Testis (tissue), 5 donors: ENCODE data around the gene ATXN7.

- PRO-cap, 3 experiments, result no peak in any of the 3 experiments
- RAMPAGE, long total RNA, 2 experiments, result no peak in any of the 2 experiments
- RRBS, result no CpG with 5 or more reads among the region's 4 CpGs
Observed at GRCh38 chr3:58657503-58657903, 9.1 kb downstream of the FAM3D start.

DNA sequence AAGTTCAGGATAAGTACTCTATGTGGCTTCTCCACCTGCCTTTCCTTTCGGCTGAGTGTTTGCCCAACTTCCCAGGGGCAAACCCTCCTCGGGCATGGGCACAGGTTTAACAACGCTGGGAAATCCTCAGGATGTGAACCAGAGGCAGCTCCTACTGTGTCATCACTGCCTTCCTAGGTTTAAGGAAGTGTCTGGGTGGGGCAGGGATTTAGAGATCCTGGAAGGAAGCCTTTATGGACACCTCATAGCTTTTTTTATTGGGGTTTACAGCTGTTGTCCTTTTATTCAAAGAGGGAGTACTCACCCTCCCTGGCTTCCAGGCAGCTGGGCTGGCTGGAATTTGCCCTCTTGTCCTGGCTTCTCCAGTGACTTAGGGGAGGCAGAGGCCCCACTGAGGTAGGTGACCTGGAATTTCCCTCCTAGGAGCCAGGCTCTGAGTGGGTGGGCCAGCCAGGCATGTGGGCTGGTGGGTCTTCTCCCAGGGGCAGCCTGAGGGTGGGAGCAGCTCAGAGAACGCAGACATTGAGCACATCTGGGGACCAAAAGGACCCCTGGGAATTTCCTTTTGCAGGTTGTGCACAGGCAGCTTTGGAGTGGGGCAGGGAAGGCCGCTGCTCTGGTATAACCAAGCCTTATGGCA lies 13.5 kb upstream of the FAM3D start:
- PRO-cap, 3 experiments, result no peak in any of the 3 experiments
- RAMPAGE, long total RNA, 2 experiments, result no peak in any of the 2 experiments
- RRBS, result no CpG with 5 or more reads among the region's 5 CpGs

GRCh38 chr3:59551598-59552165 lies 501.9 kb upstream of the CFAP20DC start:
- PRO-cap, 3 experiments, result no peak in any of the 3 experiments
- RAMPAGE, long total RNA, 2 experiments, result no peak in any of the 2 experiments
- RRBS, result no CpG with 5 or more reads among the region's 4 CpGs

GRCh38 chr3:60224060-60224578 lies 1027.1 kb downstream of the FHIT start:
- PRO-cap, 3 experiments, result no peak in any of the 3 experiments
- RAMPAGE, long total RNA, 2 experiments, result no peak in any of the 2 experiments
- RRBS, result no CpG with 5 or more reads among the region's 7 CpGs

DNA sequence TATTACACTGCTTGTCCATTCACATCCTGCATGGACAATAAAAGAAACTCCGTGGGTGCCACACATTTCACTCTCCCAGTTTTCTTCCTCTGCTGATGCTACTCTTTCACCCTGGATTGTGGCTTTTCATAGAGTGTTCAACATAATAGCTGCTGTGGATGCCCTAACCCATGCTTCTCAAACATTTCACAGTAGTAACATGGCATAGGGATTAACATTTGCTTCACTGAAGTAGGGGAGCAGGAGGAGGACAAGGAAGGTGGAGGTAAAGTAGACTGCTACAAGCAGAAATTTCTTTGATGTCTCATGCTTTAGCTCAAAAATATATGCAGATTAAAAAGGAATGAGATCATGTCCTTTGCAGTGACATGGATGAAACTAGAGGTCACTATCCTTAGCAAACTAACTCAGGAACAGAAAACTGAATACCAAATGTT lies 993.9 kb downstream of the FHIT start:
- PRO-cap, 3 experiments, result no peak in any of the 3 experiments
- RAMPAGE, long total RNA, 2 experiments, result no peak in any of the 2 experiments
- RRBS, result no CpG with 5 or more reads among the region's 1 CpG

- PRO-cap, 3 experiments, result no peak in any of the 3 experiments
- RAMPAGE, long total RNA, 2 experiments, result no peak in any of the 2 experiments
- RRBS, result no CpG with 5 or more reads among the region's 5 CpGs
Observed at GRCh38 chr3:60426613-60427073, 824.6 kb downstream of the FHIT start.

DNA sequence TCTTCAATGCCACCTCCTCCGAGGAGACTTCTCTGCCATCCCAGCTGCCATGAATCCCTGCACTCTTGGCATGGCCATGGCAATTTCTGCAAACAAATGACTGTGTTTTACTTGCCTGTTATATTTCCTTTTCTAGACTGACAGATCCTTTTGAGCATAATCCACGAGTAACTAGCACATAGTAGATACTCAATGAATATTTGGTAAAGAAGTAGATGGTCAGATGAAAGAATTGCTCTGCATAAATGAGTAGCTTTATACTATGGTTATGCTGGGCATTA lies 446.5 kb downstream of the FHIT start:
- PRO-cap, 3 experiments, result no peak in any of the 3 experiments
- RAMPAGE, long total RNA, 2 experiments, result no peak in any of the 2 experiments
- RRBS, result no CpG with 5 or more reads among the region's 2 CpGs

GRCh38 chr3:60964018-60964545 lies 287.2 kb downstream of the FHIT start:
- PRO-cap, 3 experiments, result no peak in any of the 3 experiments
- RAMPAGE, long total RNA, 2 experiments, result no peak in any of the 2 experiments
- RRBS, result no CpG with 5 or more reads among the region's 2 CpGs

DNA sequence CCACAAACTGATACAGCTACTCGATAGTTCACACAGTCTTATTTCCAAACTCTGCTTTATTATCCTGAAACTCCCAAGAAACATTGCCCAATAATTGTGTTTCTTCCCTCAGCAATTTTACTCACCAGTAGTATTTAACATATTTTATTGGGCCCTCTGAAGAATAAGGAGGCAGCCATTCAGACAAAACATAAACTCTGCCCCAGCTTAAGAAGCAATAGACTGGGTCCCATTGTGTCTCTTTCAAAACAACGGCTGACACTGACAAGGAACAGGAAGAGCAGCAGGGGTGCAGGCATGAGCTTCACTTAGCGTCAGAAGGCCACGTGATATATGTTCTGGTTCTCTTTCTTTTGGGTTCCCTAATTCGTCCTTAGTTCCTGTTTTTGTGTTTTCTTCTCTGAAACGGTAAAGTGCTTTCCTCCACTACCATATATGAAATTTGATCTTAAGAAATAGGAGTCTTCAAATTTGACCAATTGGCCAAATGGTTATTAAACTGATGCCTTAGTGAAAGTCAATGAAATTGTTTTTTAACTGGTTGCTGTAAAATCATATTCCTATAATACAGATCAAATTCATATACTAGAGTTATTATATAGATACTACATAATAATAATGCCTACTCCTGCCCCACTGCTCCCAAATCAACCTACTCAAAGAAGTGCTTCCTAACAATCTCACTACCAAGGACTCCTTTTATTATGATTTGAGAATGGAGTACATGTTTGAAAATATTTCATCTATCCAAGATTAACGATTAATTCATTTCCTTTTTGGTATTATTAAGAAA lies 242.1 kb downstream of the FHIT start:
- PRO-cap, 3 experiments, result peak in 2 of 3 experiments; most common minus-strand start position 263 of the sequence (in 2)
- RAMPAGE, long total RNA, 2 experiments, result no peak in any of the 2 experiments
- RRBS, result no CpG with 5 or more reads among the region's 7 CpGs

DNA sequence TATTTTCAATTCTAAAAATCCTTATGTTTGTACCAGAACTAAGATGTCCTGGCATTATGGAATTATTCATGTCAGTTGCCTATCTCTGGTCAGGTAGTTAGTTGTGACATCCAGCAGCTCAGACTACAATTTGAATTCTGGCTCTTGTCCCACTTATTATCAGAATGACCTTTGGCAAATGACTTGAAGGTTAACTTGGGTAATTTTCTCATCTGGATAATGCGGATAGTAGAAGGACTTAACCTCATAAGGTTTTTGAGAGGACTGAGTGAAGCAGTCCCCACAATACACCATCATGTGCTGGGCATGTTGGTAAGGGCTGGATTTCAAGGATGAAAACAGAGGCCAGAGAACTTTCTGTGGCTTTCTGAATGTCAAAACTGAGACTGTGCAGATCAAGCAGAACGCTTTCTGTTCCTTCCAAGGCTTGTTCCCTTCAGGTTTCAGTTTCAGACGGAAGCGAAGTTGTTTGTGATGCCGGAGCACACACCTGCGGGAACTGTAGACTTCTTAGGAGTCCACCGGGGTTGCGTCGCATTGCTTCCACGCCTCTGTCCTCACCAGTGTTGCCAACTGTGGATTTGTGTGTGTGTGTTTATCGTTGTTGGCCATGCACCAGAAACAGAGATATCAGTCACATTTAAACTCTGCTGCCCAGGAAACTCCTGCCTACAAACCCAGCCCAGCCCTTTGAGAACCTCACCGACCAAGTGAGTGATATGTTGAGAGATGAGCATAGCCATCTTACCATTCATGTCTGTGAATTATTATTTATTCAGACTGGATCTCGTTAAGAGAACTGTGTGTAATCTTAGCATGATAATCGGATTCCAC lies 76.0 kb downstream of the PTPRG start:
- PRO-cap, 3 experiments, result peak in 3 of 3 experiments; most common plus-strand start position 377 of the sequence (in 1); most common minus-strand start position 299 of the sequence (in 2)
- RAMPAGE, long total RNA, 2 experiments, result no peak in any of the 2 experiments
- RRBS, result 92% methylated on average over 2 of the region's 14 CpGs

DNA sequence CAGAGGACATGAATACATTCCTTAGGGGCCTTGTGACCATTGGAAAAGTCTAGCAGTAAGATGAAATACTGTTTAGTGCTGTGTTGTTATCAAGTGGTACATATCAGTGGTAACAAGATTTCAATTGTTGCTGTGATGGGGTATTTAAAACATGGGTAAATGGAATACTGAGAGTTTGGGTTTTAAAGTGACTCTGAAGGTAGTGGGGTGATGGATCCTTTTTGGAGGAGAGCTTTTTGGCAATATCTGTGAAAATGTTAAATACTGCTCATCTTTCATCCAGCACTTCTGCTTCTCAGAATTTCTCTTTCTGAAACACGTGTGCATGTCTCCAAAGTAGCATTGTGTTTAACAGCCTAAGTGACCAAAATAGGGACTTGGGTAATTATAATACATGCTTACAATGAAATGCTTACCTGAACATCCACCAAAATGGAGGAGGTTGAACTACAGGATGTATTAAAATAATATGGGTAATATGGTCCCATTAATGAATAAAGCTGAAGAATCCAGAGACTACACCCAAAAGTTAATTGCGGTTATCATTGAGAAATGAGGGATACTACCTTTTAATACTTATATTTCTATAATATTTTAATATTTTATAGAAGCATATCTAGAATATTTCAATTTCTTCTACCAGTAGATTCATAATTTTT lies 195.4 kb downstream of the PTPRG start:
- PRO-cap, 3 experiments, result no peak in any of the 3 experiments
- RAMPAGE, long total RNA, 2 experiments, result no peak in any of the 2 experiments
- RRBS, result no CpG with 5 or more reads among the region's 2 CpGs

GRCh38 chr3:61807651-61808395 lies 246.5 kb downstream of the PTPRG start:
- PRO-cap, 3 experiments, result peak in 2 of 3 experiments; most common plus-strand start chr3:61808053 (in 1); most common minus-strand start chr3:61807931 (in 2)
- RAMPAGE, long total RNA, 2 experiments, result no peak in any of the 2 experiments
- RRBS, result no CpG with 5 or more reads among the region's 9 CpGs

DNA sequence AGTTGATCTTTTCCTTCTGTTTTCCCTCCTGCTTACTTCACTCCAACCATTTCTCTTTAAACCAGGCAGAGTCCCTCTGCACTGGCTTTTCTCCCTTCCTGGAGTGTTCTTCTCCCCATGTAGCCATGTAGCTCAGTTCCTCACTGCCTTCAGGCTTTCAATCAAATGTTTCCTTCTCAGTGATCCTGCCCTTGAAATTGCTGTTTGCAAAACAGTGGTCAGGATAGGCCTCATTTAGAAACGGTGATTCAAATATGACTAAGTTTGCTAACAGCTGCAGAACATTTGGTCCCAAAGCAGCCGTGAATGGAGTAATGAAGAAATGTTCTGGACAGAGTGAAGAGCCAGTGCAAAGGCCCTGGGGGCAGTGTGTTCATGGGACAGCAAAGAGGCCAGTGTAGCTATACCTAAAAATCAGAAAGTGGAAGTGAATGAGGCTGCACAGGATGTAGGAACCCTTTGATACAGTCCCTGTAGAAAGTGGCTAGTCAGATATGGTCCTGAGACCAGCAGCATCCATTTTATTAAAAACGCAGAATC lies 168.9 kb upstream of the C3orf14 start:
- PRO-cap, 3 experiments, result no peak in any of the 3 experiments
- RAMPAGE, long total RNA, 2 experiments, result no peak in any of the 2 experiments
- RRBS, result no CpG with 5 or more reads among the region's 3 CpGs

- PRO-cap, 3 experiments, result no peak in any of the 3 experiments
- RAMPAGE, long total RNA, 2 experiments, result no peak in any of the 2 experiments
- RRBS, result no CpG with 5 or more reads among the region's 6 CpGs
Observed at GRCh38 chr3:62161294-62161869, 157.4 kb upstream of the C3orf14 start.

DNA sequence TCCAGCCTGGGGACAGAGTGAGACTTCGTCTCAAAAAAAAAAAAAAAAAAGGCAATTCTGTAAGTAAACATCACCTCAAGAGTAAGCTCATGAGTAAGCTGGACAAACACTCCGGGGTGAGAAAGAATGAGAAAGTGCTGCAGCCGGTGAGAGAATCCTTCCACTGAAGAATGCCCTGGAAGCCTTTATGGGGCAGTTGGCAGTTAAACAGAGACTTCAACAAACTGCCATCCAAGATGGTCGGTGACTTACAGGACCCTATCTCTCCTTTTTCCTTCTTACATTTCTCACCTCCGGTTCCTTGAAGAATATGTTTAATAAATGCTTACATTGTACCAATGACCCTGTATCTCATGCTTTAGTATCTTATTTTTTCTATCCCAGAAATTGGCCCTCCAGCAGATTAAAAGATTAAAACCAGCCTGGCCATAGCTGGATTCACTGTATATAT lies 7.2 kb downstream of the C3orf14 start:
- PRO-cap, 3 experiments, result peak in 3 of 3 experiments; most common plus-strand start position 234 of the sequence (in 3); most common minus-strand start position 160 of the sequence (in 1)
- RAMPAGE, long total RNA, 2 experiments, result start-site peak on the plus strand in 1 of 2 experiments, centred at position 230 of the sequence, 25 reads per replicate; start-site peak on the minus strand in 1 of 2 experiments, centred at position 176 of the sequence, 19 reads per replicate
- RRBS, result no CpG with 5 or more reads among the region's 5 CpGs

DNA sequence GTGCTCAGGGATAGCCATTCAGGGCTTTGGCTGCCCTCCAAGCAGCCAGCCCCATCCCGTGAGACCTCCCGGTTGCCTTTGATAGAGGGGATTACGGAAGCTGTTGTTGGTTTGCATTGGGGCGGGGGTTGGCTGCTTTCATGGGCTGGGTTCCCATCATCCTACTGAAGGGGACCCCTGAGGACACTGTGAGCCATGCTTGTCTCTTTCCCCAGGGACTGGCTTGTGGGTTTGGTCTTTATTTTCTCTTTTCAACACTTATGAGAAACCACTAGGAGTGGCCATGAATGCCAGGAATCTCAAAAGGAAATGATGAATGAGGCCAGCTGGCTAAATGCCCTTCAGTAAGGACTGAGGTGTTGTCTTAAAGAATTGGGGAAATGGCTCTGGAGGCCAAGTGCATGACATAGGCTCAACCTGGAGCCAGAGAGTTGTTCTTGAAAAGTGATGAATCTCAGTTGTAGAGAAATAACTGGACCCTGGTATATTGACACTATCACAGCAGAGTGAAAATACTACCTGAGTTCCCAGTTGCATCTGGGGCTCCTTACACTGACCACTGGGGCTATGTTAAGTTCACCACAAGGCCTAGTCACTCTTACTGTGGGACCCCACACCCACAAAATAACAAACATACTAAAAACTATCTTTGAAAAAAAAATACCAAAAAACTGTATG lies 234.4 kb upstream of the FEZF2 start:
- PRO-cap, 3 experiments, result no peak in any of the 3 experiments
- RAMPAGE, long total RNA, 2 experiments, result no peak in any of the 2 experiments
- RRBS, result no CpG with 5 or more reads among the region's 4 CpGs

DNA sequence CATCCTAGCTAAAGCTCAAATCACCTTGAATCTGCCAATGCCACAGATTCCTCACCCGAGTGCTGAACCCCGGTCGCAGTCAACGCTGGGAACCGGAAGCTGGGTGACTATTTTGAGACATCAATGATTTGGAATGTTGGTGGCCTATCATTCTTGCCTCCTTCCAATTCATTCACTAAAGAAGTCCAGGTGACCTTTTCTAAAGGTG lies 74.8 kb upstream of the SYNPR start:
- PRO-cap, 3 experiments, result peak in 3 of 3 experiments; most common minus-strand start position 81 of the sequence (in 3)
- RAMPAGE, long total RNA, 2 experiments, result no peak in any of the 2 experiments
- RRBS, result no CpG with 5 or more reads among the region's 5 CpGs

GRCh38 chr3:63863682-63864055 lies at the start of gene ATXN7:
ATXN7 (plus strand) TSS chr3:63863867.
- PRO-cap, 3 experiments, result peak in 3 of 3 experiments; most common plus-strand start chr3:63863886 (in 2); most common minus-strand start chr3:63863779 (in 2)
- RAMPAGE, long total RNA, 2 experiments, result start-site peak on the minus strand in 2 of 2 experiments, at chr3:63863795-63863835 at its widest, 679 to 916 reads per replicate
- RRBS, result no CpG with 5 or more reads among the region's 67 CpGs

DNA sequence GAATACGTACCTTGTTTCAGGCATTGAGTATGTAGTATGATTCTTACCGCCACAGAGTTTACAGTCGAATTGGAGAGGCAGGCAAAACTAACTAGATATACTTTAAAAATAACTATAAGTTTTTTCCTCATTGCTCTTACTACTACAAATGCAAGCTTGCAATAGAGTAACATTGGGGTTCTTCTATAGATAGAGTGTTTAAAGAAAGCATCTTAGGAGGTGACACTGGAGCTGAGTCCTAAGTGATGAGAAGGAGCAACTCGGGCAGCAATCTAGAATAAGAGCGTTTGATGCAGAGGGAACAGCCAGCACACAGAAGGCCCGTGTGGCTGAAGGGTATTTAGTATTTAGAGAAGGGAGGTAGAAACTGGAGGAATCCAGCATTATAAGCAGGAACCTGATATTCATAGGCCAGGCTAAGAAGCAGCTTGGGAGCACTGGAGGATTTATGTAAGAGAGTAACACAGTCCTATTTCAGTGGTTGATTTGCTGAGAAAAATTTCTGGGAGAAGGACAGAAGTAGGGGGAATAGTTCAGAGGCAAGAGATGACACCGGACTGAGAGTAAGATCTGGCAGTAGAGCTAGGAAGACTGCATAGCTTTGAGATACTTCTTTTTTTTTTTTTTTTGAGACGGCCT lies 70.1 kb downstream of the PSMD6 start:
- PRO-cap, 3 experiments, result no peak in any of the 3 experiments
- RAMPAGE, long total RNA, 2 experiments, result no peak in any of the 2 experiments
- RRBS, result no CpG with 5 or more reads among the region's 8 CpGs

- PRO-cap, 3 experiments, result no peak in any of the 3 experiments
- RAMPAGE, long total RNA, 2 experiments, result no peak in any of the 2 experiments
- RRBS, result no CpG with 5 or more reads among the region's 3 CpGs
Observed at GRCh38 chr3:63969784-63970188, 53.5 kb downstream of the PSMD6 start.